Pulmonary artery (tissue), 1 donor: ENCODE measurements around a stretch of chr1.

GRCh38 chr1:91736034-91736580 is 149.8 kb downstream of the TGFBR3 start:
- PRO-cap: no peak

- PRO-cap: no peak
These were observed 124.7 kb downstream of the TGFBR3 start for GRCh38 chr1:91760898-91761933.

GRCh38 chr1:91864599-91864930 is 21.4 kb downstream of the TGFBR3 start:
- PRO-cap: no peak

GRCh38 chr1:92278213-92279082 is 20.3 kb downstream of the GLMN start:
- PRO-cap: no peak

DNA sequence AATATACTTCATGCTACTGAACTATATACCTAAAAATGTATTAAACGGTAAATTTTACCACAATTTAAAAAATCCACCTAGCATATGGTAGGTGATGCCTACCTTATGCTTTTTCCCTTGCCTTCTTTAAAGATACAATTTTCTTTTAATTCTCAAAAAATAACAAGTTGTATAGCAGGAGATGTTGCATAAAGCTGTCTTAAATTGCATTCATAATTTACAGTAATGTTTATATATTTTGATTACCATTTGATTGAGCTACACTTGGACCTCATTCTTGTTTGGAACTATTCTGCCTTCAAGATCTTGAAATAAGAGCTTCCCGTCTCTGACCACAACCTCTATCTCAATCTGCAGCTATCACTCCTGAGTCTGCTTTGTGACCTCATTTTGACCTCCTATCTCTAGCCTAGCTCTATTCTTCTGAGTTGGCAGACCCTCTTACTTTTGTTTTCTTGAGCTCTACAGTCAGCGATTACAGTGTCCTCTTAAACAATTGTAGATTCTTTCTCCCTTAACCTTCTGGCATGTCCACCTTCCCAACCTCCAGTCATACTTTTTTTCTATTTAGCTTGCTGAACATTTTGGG is 18.9 kb downstream of the RPAP2 start:
- PRO-cap: no peak

GRCh38 chr1:92363782-92364416 is 65.0 kb downstream of the RPAP2 start:
- PRO-cap: no peak

- PRO-cap: no peak
These were observed 1.8 kb downstream of the GFI1 start for GRCh38 chr1:92484708-92485611.

GRCh38 chr1:92694989-92695571 is 89.8 kb downstream of the EVI5 start:
- PRO-cap: no peak

GRCh38 chr1:92785734-92785853 is 686 bp upstream of the EVI5 start:
- PRO-cap: no peak

DNA sequence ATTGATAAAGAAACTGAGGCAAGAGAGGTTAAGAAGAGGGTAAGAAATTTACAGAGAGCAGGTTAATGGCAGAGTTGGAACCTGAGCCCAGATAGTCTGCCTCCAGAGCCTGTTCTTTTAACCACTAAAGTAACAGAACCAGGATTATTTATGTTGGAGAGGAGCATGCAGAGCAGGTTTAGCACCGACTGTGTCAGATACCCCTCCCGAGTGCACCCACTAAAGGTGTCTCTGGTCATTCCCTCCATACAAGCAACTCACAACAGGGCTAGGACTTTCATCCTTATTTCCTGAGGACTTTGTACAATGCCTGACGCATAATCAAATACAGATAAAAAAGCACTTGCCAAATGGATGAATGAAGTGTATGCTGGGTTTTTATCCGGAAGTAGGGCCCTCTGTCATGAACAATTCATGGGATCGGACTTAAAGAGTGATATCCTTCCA is 25.9 kb downstream of the RPL5 start:
- PRO-cap: no peak

GRCh38 chr1:93510313-93511013 is 62.5 kb downstream of the FNBP1L start:
- PRO-cap: no peak

- PRO-cap: no peak
These were observed 103.8 kb downstream of the BCAR3 start for GRCh38 chr1:93577754-93578409.

DNA sequence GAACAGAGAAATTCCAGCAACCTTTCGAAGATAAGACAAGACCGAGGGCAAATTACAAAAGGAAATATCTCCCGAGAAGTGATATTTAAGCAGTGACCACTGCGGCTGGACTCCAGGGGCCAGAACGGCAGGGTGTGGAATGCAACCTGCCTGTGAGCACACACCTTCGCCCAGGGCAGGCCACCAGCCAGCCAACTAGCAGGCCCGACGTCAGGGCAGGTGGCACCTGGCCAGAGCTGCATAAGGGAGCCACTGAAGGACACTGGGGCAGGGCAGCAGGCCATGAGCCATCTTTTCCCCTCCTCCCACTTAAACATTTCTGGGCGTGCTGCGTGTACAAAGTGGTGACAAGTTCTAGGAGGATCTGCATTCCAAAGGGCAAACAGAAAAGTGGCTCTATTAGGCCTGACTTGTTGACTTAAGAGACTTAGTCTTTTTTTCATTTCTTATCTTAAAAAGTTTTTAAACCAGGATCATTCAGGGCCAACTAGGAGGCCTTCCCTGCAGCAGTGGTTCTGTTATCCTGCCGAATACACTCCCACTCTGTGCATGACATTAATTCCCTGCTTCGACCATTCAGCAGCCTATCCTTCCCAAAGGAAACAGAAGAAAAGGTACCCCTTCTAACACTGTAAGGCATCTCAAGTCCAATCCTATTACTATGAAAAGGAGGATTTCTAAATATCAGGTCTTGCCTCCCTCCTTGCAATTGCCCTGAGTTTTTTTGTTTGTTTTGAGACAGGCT is 96.4 kb downstream of the BCAR3 start:
- PRO-cap: no peak

DNA sequence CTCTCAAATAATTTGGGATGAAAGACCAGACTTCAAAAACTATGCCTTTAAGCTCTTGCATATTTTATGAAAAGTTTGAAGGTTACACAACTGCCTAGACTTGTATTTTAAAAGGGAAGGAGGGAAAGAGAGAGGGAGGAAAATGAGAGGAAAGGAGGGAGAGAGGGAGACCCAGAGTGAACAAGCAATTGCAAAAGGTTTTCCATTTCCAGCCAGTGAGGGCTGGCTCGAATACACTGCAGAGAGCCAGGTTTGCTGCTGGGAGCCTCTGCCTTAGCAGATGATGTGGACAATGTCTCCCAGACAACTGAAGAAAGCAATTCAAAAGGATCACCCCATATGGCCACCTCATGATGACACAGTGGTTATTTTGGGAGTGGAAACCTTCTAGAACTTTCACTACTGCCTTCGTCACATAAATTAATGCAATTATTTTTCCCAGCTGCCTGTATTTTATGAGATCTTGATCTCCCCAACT is 86.4 kb downstream of the BCAR3 start:
- PRO-cap: no peak

DNA sequence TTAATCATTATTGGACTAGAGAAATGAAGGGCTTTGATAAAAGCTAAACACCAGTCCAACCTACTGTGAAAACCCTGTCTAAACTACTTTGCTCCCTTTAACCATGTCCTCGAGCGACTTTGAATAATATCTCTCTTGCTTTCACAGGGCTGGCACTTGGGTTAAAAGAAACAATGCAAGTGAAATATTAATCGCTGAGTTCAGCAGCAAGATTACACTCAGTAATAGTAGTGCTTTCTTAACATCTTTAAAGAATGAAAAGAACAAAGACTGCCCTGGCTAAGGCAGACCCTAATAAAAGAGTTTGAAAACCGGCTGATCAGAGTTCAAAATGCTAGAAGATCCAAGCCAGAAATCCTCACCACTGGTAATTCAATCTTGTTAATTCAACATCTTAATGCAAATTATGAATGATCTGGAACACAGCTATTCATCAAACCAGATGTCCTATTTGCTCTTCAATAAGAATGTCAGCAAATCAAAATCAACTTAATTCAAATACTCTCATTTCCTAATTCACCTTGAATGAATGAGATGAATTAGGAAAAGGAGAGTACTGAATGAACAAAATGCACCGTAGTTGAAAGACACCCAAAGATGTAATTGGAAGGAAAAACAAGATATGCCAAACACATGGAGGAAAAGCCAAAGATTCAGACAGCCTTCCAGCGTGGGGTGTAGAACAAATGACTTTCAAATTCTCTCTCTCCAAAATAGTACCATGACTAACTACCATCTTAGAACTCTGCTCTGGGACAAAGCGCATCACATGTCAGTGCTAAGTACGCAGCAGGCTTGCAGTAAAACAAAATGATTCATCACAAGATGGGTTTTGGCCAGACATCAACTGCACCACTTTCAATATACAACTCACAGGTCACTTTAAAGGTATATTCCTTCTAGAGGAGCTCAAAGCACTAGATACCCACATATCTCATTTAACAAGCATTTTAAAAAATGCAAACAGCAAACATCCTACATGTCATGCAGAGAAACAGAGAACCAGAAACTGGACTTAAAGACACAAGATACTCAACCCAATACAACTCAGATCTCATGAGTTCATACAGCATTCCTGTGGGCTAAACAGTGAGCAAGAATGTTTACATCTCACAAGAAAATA is 76.0 kb downstream of the BCAR3 start:
- PRO-cap: unidirectional peak, minus-strand start at position 688 of the sequence

DNA sequence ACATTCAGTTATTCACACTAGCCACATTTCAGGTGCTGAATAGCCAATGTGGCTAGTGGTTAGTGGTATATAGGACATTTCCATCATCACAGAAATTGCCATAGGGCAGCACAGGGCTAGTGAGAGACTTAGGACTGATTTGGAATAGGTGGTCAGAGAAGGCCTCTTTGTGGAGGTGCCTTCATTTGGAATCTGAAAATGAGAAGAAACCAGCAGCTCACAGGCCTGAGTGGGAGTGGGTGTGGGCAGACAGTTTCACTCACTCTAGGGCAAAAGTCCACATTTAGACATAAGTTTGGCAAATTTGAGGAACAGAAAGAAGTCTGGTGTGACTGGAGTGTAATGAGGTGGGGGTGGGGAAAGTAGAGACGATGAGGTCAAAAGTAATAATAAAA is 22.3 kb upstream of the BCAR3 start:
- PRO-cap: no peak

GRCh38 chr1:93722266-93723166 is 40.9 kb upstream of the BCAR3 start:
- PRO-cap: no peak

DNA sequence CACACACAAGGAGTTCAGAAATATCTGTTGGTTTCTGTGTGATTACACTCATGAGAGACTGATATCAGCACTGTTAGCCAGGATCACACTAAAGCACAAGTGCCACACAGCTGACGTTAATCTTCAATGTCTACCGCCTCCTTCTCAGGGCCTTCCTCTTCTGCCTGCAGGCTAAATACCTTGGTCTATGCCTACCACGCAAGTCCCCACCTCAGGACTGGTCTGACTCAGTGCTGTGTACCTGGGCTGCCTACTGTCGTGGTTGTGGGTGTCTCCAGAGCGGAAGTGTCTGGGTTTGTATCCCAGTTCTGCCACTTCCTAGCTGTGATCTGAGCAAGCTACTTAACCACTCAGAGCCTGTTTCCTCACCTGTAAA is 60.8 kb downstream of the DNTTIP2 start:
- PRO-cap: no peak

DNA sequence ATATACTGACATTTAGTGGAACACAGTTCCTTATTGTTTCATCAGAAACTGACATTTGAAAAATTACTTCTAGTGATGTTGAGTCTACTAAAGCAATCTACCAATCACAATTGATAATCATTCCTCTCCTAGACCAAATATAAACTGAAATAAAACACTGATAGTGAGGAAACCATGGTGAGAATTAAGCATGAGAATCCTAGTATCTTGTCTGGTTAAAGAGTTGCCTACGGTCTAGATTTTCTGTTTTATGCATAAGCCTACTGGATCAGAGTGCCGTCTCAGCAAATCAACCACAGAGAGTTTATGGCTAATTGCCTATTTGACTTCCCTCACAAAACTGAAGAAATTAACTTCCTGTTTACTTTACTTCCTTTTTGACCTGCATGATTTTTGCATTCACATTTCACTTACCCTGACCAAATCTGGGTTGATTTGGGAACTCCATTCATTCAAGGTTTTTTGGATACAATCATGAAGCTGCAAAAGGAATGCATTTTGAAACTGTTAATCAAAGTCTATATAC is 5.1 kb downstream of the GCLM start:
- PRO-cap: no peak

- PRO-cap: no peak
These were observed 3.5 kb downstream of the GCLM start for GRCh38 chr1:93905630-93906260.